Heart (tissue), 3 donors: ENCODE results near the gene JARID2.

DNA sequence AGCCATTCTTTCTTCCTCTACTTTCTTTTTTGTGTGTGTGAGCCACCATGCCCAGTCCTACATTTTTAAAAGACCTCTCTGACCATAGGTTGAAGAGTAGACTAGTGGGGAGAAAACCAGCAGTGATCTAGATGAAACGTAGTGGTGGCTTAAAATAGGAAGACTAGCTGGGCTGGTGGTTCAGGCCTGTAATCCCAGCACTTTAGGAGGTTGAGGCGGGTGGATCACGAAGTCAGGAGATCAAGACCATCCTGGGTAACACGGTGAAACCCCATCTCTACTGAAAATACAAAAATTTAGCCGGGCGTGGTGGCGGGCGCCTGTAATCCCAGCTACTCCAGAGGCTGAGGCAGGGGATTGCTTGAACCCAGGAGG is 34.8 kb upstream of the JARID2 start:
- RAMPAGE, long total RNA, 2 experiments = no peak in any of the 2 experiments

- RAMPAGE, long total RNA, 2 experiments = start-site peak on the plus strand in 2 of 2 experiments, at chr6:15246037-15246071 at its widest, 245 to 394 reads per replicate
Observed at GRCh38 chr6:15245448-15246339, at the start of gene JARID2. Gene JARID2 (plus strand): TSS chr6:15246069.

GRCh38 chr6:15273339-15273747 is 27.5 kb downstream of the JARID2 start:
- RAMPAGE, long total RNA, 2 experiments = no peak in any of the 2 experiments

DNA sequence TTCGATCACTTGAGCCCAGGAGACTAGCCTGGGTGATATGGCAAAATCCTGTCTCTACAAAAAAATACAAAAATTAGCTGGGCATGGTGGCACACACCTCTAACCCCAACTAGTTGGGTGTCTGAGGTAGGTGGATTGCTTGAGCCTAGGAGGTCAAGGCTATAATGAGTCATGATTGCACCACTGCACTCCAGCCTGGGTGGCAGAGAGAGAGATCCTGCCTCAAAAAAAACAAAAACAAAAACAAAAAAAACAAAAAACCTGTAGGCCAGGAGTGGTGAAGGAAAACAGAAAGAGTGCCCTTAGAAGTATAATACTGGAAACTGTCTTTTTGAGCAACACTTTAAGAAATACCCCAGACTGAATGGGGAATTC is 85.2 kb downstream of the JARID2 start:
- RAMPAGE, long total RNA, 2 experiments = no peak in any of the 2 experiments

GRCh38 chr6:15362731-15363297 is 116.9 kb downstream of the JARID2 start:
- RAMPAGE, long total RNA, 2 experiments = no peak in any of the 2 experiments

- RAMPAGE, long total RNA, 2 experiments = no peak in any of the 2 experiments
Observed at GRCh38 chr6:15365268-15365729, 119.4 kb downstream of the JARID2 start.

- RAMPAGE, long total RNA, 2 experiments = no peak in any of the 2 experiments
Observed at GRCh38 chr6:15400581-15401240, 154.8 kb downstream of the JARID2 start.

GRCh38 chr6:15404962-15405639 is 159.2 kb downstream of the JARID2 start:
- RAMPAGE, long total RNA, 2 experiments = no peak in any of the 2 experiments

DNA sequence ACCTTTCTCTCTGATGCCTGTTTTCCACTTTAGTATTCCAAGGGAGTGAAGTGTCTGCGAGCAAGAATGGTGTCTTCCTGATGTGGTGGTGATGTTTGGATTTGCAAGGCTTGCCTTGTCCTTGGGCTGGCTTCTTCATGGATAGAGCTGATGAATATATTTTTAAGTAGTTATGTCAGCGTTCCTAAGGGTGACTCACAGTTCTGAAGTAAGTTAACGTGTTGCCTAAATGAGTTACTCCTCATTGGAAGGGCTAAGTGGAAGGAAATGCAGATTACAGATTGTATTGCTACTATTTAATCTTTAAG is 197.2 kb downstream of the JARID2 start:
- RAMPAGE, long total RNA, 2 experiments = no peak in any of the 2 experiments

DNA sequence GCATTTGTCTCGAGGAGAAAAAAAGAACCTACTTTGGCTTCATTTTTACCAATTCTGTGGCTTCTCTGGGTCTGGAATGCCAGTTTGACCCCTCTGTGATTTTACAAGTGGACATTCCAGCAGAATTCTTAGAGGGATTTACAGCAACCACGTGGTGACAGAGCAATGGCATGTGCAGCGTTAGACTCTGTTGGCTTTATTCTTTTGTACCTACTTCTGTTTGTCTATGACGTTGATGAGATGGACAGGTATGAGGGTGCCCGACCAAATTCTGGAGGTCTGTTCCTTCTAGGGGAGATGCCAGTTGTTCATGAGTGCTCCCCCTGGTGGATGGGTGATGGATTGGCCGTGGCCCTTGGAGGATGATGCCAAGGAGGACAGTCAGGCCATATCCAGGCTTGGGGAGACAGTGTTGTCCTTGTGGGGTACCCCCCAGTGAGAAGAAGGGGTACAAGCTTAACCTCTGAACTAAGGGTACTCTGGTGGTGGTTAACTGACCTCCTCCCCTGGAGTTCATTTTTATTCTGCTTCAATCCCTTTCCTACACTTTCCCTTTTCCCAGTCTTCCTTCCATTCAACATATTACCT is 198.6 kb downstream of the DTNBP1 start:
- RAMPAGE, long total RNA, 2 experiments = no peak in any of the 2 experiments

DNA sequence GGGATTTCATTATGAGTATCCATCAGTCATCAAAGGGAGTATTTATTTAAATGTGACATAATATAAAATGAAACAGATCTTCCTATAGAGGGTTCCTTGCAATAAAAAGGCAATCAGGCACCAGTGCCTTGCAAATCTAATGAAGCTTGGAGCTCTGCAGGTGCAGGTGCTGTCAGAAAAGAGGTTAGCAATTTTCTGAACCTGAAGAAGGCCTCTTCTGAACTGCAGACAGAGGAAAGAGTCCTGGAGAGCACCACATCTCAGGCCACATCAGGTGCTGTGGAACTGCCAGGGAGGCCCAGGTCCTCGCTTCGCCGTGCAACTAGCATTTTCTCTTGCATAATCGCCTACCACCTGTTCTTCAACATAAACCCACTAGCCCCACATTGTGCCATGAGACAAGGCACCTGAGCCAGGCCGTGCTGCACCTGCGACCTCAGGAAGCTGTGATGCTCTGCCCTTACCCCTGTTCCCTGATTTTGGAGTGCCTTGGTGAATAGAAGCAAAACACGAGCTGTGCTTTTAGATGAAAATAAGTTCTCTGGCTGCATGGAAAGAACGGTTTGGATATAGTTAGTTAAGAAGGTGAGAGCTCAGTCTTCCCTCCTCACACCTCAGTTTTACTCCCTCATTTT is 187.5 kb downstream of the DTNBP1 start:
- RAMPAGE, long total RNA, 2 experiments = no peak in any of the 2 experiments

GRCh38 chr6:15495222-15495651 is 167.6 kb downstream of the DTNBP1 start:
- RAMPAGE, long total RNA, 2 experiments = no peak in any of the 2 experiments

GRCh38 chr6:15505446-15506139 is 157.2 kb downstream of the DTNBP1 start:
- RAMPAGE, long total RNA, 2 experiments = no peak in any of the 2 experiments

- RAMPAGE, long total RNA, 2 experiments = no peak in any of the 2 experiments
Observed at GRCh38 chr6:15522063-15522580, 140.7 kb downstream of the DTNBP1 start.

- RAMPAGE, long total RNA, 2 experiments = no peak in any of the 2 experiments
Observed at GRCh38 chr6:15691699-15691898, 28.8 kb upstream of the DTNBP1 start.

- RAMPAGE, long total RNA, 2 experiments = no peak in any of the 2 experiments
Observed at GRCh38 chr6:15881180-15881496, 218.3 kb upstream of the DTNBP1 start.

- RAMPAGE, long total RNA, 2 experiments = no peak in any of the 2 experiments
Observed at GRCh38 chr6:15900991-15902171, 227.5 kb upstream of the MYLIP start.

DNA sequence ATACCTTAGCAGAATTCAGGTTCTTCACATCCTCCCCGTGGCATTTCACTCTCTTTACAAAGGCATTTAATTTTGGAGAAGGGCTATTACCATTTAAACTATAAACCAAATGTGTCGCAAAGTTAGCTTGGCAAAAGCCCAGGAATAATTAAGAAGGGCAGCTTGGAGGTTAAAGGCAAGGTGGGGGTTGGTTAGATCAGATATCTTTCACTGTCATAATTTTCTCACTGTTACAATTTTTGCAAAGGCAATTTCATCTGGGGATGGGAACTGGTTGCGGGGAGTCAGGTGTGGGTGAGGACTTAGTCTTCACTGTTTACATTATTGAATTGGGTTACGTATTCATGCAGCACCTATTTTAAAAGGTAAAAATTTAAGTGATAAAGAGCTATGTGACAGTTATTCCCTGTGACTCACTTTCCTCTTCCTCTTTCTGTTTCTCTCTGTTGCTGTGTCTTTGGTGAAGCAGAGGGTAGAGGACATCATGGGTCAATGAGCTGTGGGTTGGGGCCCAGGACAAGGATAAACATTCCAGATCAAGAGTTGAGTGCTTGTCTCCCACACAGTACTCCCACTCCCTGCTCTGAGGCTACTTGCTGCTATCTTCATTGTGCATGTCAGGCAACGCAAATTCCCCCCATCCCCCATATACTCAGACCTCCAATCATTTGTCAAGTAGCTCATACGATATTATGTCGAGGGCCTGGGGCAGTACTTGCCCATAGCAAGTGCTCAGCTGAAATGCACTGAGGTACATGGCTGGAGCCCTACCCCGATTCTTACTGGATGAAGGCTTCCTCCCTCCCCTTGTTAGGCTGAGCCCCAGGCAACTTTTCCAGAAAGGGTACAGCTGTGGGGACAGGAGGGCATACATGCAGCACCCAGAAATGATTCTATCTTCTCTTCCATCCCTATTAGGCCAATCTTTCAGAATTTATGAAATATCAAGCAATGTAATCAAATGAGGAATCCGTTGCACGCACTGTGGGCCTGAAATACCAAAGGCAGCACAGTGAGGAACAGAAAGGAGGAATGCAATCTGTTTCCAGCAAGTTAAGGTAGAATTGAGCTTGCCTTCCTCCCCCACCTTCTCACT is 223.0 kb upstream of the MYLIP start:
- RAMPAGE, long total RNA, 2 experiments = no peak in any of the 2 experiments

- RAMPAGE, long total RNA, 2 experiments = no peak in any of the 2 experiments
Observed at GRCh38 chr6:16149928-16150971, 21.4 kb downstream of the MYLIP start.

DNA sequence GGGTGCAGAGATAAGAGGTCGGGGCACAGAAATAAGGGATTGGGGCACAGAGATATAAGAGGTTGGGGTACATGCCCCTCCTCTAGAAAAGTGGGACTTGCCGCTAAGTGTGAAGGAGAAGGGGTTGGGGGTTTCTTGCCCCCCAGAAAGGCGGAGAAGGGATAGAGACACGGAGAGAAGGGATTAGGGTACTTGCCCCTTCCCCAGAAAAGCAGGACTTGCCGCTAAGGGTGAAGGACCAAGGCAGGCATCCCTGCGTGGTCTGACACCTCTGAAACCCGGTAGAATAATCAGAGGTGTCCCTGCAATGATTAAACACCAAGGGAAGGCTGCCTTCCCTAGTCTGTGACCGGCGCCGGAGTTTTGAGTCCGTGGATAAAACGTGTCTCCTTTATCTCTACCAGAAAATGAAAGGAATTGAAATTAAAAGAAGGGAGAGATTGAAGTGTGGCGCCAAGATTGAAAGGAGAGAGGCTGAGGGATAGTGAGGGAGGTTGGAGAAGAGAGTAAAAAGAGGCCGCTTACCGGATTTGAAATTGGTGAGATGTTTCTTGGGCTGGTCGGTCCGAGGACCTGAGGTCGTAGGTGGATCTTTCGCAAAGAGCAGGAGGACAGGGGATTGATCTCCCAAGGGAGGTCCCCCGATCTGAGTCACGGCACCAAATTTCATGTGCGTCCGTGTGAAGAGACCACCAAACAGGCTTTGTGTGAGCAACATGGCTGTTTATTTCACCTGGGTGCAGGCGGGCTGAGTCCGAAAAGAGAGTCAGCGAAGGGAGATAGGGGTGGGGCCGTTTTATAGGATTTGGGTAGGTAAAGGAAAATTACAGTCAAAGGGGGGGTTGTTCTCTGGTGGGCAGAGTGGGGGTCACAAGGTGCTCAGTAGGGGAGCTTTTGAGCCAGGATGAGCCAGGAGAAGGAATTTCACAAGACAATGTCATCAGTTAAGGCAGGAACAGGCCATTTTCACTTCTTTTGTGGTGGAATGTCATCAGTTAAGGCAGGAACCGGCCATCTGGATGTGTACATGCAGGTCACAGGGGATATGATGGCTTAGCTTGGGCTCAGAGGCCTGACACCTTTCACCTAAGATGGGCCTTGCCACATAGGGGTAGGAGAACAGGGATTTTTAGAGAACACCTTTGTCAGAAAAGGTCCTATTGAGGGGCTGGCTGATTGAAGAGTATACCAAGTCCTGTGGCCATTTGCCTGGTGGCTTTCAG is 25.8 kb downstream of the GMPR start:
- RAMPAGE, long total RNA, 2 experiments = no peak in any of the 2 experiments